Metastatic Lung Carcinoma in the Adrenal Gland (tissue), 1 donor: ENCODE results near the genes ZNF841, ZNF816, ZNF765, ZNF331, CACNG8 and VSTM1.

GRCh38 chr19:52095537-52096262 lies at the start of gene ZNF841:
Gene ZNF841 (minus strand): TSS chr19:52095765.
- PRO-cap: unidirectional peak, minus-strand start at chr19:52095753

DNA sequence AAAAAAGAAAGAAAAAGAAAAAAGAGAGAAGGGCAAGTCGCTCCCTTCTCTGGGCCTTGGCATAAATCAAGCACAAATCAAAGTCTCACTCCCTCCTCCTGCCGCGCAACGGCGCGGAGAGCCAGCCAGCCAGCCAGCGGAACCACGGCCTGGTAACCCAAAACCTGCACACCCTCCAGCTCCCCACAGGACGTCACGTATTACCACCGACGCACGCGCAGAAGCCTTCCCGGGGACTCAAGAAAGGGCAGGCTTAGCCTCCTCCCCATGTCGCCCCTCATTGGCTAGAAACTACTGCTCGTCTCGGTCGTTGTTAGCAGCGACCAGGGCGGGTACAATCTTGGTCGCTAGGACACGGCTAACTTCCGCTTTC lies 400 bp upstream of the PPP2R1A start:
- PRO-cap: bidirectional peak, plus-strand start outside the sequence, minus-strand start at position 159 of the sequence

GRCh38 chr19:52199784-52200529 lies 10.1 kb downstream of the PPP2R1A start:
- PRO-cap: no peak

DNA sequence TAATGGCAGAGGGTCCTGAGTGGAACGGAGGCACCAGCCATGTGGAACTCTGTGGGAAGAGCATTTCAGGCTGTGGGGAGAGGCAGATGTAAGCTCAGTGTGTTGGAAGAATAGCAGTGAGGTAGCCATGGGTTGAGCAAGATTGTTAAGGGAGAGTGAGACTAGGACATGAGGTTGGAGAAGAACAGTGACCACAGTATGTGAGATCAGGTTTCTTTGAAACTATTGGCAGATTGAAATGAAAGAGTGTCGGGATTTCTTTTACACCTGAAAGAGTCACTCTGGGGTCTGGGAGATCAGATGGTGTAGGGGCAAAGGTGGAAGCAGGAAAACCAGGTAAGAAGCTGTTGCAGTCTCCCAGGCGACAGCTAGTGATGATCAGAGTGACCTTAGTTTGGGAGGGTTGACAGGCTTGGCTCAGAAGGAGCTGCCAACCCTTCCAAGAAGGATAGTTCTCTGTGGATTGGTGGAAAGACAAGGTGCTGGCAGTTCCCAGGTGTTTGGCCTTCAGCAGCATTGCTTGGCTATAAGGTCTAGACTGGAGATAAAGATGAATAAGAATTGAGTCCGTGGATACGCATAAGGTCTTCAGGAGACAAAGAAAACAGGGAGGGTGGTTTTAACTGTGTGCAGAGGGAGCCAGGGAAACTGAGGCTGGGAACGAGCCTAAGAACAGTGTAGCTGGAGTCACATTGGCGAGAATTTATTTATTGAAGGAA lies 14.4 kb downstream of the PPP2R1A start:
- PRO-cap: no peak

DNA sequence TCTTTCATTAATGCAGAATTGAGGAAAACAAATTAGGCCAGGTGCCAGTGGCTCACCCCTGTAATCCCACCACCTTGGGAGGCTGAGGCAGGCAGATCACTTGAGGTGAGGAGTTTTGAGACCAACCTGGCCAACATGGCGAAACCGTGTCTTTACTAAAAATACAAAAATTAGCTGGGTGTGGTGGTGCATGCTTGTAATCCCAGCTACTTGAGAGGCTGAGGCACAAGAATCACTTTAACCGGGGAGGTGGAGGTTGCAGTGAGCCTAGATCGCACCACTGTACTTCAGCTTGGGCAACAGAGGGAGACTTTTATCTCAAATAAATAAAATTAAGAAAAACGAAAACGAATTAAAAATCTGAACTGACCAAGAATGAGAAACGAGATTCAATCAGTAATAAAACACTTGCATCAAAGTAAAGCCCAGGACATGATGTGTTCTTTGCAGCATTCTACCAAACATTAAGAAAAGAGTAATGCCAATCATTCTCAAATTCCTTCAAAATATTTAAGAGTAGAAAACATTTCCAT lies 33.9 kb upstream of the ZNF766 start:
- PRO-cap: no peak

DNA sequence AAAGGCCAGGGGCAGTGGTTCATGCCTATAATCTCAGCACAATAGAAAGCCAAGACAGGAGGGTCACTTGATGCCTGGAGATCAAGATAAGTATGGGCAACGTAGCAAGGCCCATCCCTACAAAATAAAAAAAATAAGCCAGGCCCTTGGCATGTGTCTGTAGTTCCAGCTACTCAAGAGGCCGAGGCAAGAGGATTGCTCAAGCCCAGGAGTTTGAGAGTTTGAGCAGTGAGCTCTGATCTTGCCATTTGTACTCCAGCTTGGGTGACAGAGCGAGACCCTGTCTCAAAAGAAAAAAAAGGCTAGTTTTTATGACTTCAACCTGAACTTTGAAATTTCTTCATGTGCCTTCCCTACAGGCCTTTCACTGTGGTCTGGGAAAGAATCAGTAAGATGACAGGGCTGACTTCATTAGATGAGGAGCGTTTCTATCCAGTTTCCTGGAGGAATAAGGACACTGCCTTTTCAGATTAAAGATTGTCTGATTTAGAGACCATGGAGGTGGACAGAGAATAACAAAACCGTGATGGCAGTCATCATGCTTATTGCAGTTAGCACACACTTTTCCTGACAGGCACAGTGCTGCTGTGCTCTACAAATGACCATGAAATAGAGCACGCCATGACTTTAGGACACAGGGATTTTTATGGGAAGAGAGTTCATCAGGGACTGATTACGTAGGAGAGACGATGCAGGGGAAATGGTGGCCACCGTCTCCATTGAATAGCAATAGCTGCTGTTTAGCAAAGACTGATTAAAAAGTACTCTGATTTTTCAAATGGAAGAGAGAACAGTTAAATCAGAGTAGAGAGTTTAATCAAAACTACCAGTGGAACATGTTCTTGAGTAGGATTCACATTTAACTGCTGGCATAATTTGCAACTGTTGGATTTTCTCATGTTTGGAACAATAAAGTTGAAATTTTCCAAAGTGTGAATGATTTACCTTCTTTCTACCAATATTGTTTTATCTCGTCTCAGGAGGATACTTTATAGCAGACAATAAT lies 4.9 kb upstream of the ZNF480 start:
- PRO-cap: no peak

DNA sequence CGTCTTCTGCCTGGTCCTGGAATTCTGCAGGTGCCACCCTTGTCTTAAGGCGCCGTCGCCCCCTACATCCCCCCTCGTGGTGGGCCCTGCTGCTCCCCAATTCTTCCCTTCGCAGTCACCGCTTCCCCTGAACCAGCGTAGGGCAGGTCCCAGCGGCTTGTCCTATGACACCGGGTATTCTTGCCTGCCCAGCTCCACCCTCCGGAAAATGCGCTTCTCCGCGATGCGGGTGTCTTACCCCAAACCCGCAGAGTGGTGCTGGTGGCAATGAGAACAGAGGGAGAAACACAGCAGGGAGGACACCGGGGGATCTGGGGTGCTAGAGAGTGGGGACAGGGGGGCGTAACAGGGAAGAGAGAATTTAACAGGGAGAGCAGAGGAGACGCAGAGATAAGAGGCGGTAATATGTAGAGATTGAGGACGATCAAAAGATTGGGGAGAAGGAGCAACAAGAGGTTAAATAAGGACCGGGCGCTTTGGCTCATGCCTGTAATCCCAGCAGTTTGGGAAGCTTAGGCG lies 9.0 kb downstream of the ZNF808 start:
- PRO-cap: no peak

DNA sequence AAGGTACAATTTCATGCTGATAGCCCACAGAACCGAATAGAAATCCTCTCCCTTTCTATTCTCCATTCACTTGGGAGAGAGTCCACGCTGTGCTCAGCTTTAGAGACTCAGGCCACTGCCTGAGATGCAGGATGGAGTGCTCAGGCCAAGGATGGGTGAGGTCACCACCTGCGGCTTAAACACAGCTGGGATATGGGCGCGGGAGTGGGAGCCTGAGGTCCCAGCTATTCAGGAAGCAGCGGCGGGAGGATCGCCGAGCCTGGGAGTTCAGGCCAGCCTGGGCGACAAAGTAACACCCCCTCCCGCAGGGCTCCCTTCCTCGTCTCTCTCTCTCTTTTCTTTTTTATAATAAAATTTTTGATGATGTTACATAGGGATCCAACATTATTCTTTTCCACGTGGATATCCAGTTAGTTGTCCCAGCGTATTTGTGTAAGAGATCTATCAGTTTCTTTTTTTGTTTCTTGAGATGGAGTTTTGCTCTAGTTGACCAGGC lies 51.6 kb downstream of the ENSG00000269825 start:
- PRO-cap: no peak

- PRO-cap: unidirectional peak, plus-strand start at chr19:52962421; bidirectional peak, plus-strand start at chr19:52963082, minus-strand start at chr19:52962873
Measured at GRCh38 chr19:52961848-52963258, at the start of gene ZNF816. Gene ZNF816 (minus strand): TSS chr19:52962881.

DNA sequence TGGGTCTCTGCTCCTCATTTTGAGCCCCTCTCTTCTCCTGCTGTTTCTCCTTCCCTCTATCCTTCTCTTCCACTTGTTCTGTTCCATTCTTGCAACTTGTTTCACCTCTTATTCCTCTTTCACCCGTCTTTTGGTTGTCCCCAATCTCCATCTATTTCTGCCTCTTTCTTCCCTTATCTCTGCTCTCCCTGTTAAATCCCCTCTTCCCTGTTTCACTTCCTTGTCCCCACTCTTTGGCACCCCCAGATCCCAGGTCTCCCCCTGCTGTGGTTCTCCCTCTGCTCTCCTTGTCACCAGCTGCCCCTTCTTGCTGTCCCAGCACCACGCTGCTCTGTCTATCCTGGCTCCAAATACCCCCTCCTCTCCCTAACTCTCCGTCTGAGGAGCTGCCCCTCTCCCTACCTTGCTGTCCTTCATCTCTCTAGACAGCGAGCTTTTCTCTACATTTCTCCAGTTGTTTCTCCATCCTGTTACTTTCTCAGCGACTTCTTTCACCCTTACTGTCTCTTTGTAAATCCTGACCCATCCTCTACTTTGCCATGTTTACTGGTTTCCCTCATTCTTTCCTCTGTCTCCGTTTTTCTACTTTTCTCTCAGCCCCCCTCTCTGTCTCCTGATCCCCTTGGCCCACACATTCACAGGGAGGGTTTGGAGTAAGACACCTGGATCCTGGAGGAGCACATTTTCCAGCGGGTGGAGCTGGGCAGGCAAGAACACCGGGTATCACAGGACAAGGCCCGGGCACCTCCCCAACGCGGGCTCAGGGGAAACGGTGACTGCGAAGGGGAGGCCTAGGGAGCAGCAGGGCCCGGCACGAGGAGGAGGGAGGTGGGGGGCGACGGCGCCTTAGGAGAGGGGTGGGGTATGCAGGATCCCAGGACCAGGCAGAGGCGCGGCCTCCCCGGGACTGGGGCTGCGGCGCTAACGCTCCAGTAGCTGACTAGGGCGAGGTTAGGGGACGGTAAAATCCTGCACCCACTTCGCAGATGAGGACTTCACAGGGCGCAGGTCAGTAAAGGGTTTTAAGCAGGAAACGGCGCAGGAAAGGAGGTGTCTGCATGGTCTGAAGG lies 784 bp downstream of the ZNF665 start:
- PRO-cap: no peak

GRCh38 chr19:53394372-53395254 lies at the start of gene ZNF765:
Gene ZNF765 (plus strand): TSS chr19:53395149.
- PRO-cap: bidirectional peak, plus-strand start at chr19:53395149, minus-strand start at chr19:53394978

DNA sequence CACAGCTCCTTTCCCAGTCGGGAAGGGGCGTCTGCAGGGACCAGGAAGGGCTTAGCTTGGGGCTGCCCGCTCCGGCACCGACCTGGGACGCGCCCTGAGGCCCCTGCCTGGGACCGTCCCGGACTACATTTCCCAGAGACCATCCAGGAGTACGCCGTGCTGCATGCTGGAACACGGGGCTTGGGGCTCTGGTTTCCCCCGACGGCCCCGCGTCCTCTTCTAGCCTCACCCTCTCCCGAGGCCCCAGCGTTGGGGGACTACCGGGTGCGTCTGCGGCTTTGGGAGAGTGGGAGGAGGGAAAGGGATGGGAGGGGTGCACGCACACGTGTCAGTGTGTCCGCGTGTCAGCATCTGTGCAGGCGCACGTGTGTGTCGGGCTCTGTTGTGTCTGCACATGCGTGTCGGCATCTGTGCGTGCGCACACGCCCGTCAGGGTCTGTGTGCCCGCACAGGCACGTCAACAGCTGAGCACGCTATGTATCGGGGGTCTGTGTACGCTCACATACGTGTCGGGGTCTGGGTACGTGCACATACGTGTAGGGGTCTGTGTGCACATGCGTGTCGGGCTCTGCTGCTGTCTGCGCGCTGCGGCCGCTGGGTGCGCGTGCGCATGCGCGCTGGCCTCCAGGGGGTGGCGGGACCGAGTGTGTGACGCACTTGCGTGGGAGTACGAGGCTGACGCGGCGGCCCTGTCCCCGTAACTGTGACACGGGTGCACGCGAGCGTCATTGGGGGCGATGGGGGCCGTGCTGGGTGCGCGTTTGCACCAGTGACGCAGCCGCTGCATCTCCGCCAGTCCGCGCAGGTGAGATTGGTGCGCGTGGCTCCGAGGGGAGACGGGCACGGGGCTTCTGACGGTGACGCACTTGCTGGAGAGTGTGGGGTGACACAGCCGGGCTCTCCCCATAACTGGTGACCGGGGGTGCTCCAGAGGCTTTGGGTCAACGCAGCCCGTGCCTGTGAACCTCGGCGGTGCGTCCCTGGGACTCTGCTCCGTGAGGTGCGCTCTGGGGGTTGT lies at the start of gene ZNF331:
TSS of gene ZNF331 (plus strand) at position 654 of the 1,018 bp plus-strand sequence.
- PRO-cap: bidirectional peak, plus-strand start at position 191 of the sequence, minus-strand start at position 96 of the sequence; bidirectional peak, plus-strand start at position 728 of the sequence, minus-strand start at position 587 of the sequence

- PRO-cap: no peak
Measured at GRCh38 chr19:53621704-53622503, 9.9 kb upstream of the DPRX start.

GRCh38 chr19:53874141-53875086 lies 6.7 kb downstream of the MYADM start:
- PRO-cap: no peak

- PRO-cap: no peak
Measured at GRCh38 chr19:53959816-53960753, 2.7 kb upstream of the CACNG8 start.

GRCh38 chr19:53962864-53963338 lies at the start of gene CACNG8:
Gene CACNG8 (plus strand): TSS chr19:53962937.
- PRO-cap: unidirectional peak, minus-strand start at chr19:53962960

- PRO-cap: no peak
Measured at GRCh38 chr19:53978888-53979723, 12.3 kb upstream of the CACNG6 start.

DNA sequence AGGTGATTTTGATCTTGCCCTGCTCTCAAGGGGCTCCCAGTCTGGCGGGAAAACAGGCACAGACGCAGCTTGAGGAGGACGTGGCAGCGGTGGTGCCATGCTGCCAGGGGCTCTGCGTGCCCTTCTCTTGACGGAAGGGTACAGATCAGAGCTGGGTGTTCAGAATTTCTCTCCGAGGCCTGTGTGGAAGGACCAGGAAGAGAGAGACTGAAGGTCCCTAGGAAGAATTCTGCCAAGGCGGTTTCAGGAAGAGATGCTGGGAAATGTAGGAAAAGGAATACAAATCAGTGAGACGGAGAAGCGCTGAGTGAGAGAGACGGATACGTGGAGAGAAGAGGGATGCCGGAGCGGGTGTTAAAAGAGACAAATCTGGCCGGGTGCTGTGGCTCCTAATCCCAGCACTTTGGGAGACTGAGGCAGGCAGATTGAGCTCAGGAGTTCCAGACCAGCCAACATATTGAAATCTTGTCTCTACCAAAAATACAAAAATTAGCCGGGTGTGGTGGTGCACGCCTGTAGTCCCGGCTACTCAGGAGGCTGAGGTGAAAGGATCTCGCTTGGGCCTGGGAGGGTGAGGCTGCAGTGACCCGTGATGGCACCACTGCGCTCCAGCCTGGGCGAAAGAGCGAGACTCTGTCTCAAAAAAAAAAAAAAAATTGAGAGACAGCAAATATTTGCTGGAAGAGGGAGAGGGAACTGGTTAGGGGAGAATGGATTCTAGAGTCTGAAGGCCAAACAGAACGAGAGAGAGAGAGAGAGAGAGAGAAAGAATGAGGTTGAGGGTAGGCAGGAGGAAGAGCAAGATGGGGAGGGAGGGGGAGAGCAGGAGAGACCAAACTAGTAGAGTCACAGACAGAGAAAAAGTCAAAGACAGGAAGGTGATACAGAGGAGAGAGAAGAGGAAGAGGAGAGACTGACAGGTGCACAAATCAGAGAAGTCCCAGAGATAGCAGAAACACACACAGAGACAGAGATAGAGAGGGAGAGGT lies 5.9 kb upstream of the CACNG6 start:
- PRO-cap: no peak

GRCh38 chr19:54023643-54024115 lies 32.2 kb downstream of the CACNG6 start:
- PRO-cap: no peak

- PRO-cap: no peak
Measured at GRCh38 chr19:54063683-54064067, at the start of gene VSTM1. Gene VSTM1 (minus strand): TSS chr19:54063897.